ENCODE measurements around the genes SRC and KIAA1755.

- PRO-cap: bidirectional peak, plus-strand start at chr20:37346140, minus-strand start at chr20:37346018
- RAMPAGE, long total RNA: no peak
These were observed at the start of gene SRC for GRCh38 chr20:37345522-37346507. TSS of gene SRC (plus strand) at chr20:37346140.

DNA sequence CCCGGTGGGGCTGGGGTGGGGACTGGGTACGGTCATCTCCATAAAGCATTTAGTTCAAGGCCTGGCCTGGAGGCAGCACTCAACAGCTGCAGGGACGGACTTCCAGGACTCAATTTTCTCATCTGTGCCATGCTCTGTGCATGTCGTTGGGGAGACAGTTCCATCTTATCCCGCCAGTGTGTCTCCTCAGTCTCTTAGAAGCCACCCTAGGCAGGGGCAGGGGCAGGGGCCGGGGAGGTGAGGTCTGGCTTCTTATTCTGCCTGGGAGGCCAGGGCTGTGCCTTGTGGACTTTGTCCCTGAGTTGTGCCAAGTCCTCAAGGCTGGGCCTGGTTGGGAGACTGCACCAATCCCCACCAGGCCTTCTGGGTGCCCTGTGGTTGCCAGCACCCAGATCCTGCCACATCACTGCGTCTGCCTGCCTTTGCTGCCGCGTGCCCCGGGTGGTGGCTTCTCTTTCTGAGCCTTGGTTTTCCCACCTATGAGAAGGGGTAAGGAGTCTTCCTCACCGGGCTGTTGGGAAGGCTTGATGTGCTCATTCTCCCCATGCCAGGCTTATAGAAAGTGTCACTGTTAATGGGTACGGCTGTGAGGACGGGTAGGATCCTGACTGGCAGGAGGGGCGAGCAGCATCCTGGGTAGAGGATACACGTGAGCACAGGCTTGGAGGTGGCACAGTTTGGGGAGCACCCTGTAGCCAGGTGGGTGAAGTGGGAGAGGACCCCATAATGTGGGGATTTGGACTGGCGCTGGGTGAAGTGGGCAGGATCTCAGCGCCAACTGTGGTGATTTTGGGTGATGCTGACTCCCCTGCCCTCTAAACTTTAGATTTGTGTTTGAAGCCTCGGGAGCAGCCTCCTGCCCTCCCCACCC lies 8.7 kb downstream of the SRC start:
- PRO-cap: no peak
- RAMPAGE, long total RNA: no peak

DNA sequence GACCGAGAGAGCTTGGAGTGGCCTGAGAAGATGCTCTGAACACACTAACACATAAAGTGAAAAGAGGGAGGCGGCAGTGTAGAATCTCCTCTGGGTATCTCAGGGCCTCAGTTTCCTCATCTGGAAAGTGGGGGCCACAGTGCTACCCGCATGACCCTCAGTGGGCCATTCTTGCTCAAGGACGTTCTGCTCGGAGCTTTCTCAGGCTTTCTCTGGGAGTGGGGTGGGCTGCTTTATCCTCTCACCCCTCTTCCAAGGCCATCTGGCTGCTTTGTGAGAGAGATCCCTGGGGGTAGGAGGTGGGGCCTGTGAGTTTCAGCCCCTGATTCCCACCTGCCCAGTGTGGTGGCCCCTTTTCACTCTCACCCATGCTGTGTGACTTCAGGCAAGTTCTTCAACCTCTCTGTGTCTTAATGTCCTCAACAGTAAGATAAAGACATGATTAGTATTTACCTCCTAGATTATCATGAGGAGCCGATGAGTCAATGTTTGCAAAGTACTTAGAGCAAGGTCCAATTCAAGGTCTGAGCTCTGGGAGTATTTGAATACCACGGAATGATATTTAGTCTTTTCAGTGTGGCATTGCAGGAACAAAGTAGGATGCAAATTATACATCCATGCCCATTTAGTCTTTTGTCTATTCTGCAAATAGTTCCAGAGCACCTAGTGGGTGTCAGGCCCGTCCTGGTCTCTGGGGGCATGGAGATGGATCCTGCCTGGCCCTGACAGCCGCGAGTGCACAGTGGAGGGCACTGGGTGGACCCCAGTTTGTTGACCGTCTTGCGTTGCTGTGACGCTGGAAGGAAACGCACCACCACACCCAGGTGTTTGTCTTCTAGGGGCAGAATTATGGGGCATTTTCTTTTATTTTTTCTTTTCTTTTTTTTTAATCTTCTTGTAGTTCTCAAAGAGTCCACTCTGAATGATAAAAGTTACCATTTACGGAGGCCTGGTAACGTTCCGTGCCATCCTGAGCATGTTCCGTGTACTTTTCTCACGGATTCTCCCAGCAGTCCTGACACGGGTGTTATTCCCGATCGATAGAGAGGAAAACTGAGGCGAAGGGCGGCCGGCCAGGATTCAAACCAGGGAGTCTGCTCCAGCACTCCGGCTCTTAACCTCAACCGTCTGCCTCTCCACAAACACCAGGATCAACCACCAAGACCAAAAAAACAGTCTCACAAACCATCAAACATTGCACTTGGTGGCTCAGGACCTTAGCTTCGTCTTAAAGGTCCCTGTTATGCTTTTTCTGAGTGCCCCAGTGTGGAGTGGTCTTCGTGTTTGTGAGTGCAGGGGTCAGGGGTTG lies 34.5 kb downstream of the SRC start:
- PRO-cap: no peak
- RAMPAGE, long total RNA: no peak

GRCh38 chr20:37404569-37405131 lies 58.7 kb downstream of the SRC start:
- PRO-cap: no peak
- RAMPAGE, long total RNA: no peak

DNA sequence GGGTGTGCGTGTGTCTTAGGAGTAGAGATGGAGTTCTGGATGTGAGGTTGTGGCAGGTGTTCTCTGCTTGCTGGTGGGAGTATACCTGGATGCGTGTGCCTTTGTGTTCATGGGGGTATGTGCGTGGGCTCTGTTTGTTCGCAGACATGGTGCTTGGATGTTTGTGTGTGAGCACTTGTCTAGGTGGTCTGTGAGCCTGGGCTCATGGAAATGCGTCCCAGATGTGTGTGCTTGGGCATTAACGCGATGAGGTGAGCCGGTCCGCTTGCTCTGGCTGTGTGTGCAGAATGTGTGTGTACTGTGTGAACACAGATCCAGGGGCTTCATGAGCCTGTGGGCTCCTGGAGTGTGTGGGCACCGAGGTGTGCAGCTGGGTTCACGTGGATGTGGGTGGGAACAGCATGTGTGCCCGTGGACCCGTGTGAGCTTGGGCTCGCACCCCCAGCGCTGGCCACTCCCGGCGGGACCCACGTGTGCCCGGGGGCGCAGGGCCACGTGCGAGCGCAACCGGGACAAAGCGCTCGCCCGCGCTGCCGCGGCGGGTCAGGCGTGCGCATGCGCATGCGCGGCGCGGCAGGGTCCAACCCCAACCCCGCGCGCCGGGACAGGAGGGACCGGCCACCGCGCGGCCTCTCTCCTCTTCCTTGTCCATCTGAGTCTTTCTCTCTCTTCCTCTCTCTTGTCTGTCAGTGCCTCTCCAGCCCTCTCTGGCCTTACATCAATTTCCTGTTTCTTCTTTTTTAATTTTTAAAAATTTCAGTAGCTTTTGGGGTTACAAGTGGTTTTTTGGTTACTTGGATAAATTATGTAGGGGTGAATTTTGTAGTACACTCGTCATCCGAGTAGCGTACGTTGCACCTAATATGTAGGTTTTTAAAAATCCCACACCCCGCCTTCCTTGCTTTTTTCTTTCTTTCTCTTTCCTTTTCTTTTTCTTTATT lies 60.5 kb downstream of the SRC start:
- PRO-cap: no peak
- RAMPAGE, long total RNA: no peak

GRCh38 chr20:37502692-37503134 lies 18.3 kb upstream of the NNAT start:
- PRO-cap: no peak
- RAMPAGE, long total RNA: no peak

DNA sequence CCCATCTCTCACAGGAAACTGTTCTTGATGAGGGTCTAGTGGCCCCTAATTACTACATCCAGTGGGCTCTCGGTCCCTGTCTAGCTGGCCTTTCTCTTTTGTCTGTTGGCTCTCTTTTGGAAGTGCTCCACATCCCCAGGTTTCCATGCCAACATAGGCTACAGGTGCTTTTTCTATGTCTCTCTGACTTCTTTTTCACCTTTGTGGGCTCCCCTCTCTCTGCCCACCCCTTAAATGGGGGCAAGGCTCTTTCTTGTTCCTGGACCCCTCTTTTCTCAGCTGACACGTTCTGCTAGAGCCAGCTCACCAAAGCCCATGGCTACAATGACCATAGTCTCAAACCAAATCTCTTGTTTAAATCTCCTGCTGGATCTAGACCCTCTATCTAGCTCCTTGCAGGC lies 14.4 kb upstream of the NNAT start:
- PRO-cap: no peak
- RAMPAGE, long total RNA: no peak

GRCh38 chr20:37510453-37511659 lies 10.2 kb upstream of the NNAT start:
- PRO-cap: no peak
- RAMPAGE, long total RNA: no peak

GRCh38 chr20:37520200-37520827 lies 736 bp upstream of the NNAT start:
- PRO-cap: no peak
- RAMPAGE, long total RNA: no peak

DNA sequence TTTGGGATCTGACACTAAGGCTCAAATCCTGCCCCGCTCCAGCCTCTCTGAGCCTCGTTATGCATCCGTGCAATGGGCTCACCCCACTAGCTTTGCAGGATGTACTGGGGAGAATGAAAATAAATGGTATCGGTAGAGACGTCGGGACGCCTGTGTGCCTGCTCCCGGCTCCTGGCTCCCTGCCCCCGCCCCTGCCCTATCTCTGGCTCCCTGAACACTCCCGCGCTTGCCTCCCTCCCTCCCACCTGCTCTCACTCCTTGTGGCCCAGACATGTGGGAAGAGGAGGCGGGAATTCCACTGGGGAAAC lies 13.1 kb downstream of the VSTM2L start:
- PRO-cap: no peak
- RAMPAGE, long total RNA: no peak

DNA sequence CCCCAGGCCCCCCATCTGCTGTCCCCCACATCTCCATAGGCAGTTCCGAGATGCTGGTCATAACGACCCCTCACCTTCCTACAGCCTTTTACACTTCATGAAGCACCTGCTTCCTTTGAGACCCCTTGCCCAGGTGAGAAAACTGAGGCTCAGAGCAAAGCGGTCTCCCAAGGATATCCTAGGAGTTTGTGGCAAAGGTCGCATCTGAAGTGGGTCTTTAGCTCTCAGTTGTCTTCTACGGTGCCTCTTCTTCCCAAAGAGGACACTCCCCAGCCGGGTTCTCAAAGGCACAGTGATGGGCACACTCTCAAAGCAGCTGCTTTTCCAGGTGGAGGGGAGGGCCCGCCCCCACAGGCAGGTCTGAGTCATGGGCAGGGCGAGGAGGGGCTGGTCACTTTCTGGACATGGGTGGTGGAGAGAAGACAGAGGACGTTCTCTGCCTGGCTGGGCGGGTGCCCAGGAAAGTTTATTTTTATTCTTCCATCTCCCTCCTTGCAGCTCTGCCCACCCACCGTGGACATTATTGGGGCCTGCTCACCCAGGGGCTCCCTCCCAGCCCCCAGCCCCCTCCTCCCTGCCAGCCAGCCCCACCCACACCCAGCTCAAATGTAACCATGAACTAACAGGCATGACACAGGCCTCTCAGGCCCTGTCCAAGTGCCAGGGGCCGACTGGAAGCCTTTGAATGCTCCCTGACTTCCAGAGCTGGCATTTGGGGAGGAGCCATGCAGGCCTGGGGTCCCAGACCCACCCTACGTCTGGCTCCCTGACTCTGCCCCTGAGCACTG lies 8.2 kb downstream of the TGM2 start:
- PRO-cap: no peak
- RAMPAGE, long total RNA: no peak

DNA sequence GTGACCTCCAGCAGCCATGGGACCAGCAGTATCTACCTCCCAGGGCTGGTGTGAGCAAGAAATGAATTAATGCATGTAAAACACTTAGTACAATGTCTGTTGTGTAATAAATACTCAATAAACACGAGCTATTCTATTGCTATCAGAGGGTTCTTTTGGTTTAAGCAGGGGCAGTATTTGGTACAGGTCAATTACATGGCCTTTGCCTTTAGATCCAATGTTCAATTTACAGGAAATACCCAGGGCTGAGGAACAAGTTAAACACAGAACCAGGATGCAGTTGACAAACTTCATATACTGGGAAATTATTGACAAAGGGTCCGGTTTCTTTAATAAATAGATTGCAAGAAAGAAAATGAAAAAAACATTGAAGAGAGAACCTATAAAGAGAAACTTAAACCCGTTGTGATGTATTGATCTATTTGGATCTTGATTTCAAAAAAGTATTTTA lies 2.9 kb downstream of the TGM2 start:
- PRO-cap: no peak
- RAMPAGE, long total RNA: no peak

GRCh38 chr20:38167989-38168732 lies 3.1 kb upstream of the TGM2 start:
- PRO-cap: unidirectional peak, minus-strand start at chr20:38168450
- RAMPAGE, long total RNA: no peak

- PRO-cap: no peak
- RAMPAGE, long total RNA: no peak
These were observed 6.1 kb upstream of the TGM2 start for GRCh38 chr20:38170848-38171929.

DNA sequence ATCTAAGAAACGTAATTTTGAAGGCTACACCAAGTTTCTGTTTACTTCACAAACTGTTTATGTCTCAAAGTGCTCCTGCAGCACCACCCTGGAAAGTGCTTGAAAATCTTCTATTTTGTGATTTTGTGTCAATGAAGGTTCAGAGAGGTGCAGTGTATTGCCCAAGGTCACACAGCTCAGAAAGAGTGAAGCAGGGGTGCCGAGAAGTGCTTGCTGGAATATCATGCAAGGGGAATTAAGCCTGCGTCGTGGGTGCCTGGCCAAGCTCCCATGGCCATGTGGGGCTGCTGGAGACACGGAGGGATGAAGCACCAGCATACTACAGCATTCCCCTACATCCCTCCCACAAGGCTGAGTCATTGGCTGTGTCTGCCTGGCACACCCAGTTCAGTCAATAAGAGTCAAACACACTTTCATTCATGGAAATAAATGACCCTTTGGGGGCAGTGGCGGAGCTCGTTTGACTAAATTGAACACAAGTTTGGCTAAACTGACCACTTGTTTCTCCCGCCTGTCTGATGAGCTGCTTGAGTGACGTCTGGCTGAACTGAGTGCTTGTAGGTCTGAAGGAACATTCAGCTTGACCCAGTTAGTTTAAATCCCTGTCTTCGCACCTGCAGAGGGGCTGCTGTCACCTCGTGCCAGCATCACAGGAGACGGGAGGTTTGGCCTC lies 8.2 kb upstream of the TGM2 start:
- PRO-cap: no peak
- RAMPAGE, long total RNA: no peak

DNA sequence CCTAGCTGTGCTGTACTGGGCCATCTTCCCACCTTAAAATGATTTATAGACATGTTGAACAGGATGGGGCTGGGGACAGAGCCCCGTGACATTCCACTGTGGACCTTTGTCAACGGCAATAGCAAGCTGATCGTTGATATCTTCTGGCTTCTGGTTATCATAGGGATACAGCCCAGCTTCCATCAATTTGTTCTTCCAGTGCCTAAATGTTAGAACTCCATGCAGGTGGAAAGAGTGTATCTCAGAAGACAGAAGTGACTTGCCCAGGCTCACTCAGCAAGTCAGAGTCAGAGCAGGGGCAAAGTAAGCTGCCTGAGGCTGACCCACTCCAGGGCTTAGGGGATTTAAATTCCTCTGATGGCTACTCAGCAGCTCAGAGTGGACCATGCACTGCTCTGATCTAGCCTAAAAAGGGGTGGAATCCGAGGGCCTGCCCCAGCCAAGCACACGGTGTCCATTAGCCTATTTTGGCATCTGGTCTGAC lies 25.6 kb upstream of the TGM2 start:
- PRO-cap: no peak
- RAMPAGE, long total RNA: no peak

GRCh38 chr20:38260427-38261199 lies at the start of gene KIAA1755:
TSS of gene KIAA1755 (minus strand) at chr20:38260735.
- PRO-cap: unidirectional peak, minus-strand start at chr20:38260733; unidirectional peak, minus-strand start at chr20:38260843
- RAMPAGE, long total RNA: no peak

DNA sequence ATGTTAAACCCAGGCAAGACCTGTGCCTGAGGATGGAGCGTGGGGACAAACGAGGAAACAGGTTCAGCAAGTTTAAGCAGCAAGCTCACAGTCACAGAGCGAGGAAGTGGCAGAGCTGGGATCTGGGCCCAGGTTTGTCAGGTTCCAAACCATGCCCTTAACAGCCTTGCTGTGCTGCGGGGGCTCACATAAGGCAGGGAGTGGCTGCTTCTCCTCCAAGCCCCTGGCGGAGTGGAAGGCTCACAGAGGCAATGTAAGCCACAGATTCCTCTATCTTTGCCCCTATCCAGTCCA lies 3.9 kb upstream of the BPI start:
- PRO-cap: no peak
- RAMPAGE, long total RNA: no peak

DNA sequence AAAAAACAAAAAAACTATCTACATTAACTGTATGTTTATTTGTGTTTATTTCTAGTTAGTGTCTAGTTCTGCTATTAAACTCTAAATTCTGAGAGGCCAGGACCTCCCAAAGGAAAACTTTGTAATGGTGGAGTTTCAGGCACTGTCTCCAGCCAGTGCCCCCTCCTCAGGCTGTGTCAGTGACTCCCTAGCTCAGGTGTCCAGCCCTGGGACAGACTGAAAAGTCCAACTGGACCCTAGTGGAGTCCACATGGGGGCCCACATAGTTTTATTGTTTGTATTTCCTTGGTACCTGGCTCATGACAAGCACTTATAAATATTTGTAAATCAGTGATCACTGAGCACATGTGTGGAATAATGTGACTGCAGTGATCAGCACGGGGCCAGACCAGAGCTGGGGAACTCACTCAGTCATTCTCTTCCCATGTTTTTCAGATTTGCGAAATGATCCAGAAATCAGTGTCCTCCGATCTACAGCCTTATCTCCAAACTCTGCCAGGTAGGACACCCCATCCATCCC lies 14.0 kb downstream of the LBP start:
- PRO-cap: no peak
- RAMPAGE, long total RNA: no peak

DNA sequence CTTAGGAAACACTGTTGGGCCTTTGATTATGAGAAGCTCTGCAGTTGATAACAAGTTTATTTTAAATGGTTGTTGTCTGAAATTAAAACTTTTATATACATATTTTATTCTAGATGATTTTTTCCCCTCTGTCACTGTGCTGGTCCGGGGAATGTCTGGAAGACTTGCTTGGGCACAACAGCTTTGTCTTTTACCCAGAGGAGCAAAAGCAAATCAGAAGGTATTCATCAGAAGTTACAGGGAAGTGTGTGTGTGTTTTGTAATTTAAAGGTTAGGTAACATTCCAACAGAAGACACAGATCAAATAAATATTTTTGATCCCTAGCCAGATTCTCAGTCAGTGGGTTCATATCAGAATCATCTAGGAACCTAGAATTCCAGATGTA lies 32.4 kb upstream of the ADIG start:
- PRO-cap: no peak
- RAMPAGE, long total RNA: no peak

Measured in urinary bladder (tissue), 3 donors.